Hair follicle dermal papilla cell (primary cell): ENCODE measurements around the gene LRRC45.

DNA sequence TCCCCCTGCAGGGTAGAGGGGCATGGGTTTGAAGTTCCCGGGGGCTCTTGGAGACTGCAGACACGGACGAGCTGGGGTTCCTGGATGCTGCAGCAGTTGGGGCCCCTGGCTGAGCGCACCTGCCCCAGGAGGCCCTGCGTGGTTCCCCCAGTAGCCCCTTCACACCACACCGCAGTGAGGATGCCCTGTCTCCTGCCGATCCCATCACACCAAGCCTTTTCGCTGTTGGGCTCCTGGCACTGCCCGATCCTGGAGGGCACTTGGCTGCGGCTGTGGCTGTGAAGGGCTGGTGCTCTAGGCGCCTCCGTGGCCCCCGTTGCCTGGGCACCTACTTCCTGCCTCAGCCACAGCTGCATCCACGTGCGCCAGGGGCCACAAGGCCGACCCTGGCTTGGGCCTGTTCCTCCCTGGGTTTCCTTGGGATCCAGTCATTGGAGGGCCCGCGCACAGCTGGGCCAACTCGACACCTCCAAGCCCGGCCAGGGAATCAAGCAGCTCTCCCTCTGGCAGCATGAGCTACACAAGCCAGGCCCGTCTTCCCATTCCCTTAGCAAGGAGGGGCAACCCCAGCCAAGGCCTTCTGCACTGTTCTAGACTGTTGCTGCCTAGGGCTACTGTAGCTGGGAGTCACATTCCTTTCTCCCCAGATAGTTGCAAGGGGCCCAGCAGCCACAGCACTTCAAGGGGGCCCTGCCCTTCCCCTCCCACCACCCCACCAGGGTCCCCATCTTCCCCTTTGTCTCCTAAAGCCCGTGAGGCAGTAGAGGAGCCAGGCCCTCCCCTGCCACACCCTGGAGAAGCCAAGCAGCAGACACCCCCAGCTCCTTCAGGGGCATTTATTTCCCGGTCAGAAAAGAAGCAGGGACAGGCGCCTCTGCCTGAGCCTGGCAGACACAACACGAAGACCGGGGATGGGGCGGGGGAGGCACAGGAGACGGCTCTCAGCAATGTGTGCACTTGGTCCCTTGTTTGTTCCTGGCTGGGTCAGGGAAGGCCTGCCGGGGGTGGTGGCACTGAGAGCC is 3.9 kb downstream of the ARHGDIA start:
- CAGE, long polyA plus RNA = no peak

DNA sequence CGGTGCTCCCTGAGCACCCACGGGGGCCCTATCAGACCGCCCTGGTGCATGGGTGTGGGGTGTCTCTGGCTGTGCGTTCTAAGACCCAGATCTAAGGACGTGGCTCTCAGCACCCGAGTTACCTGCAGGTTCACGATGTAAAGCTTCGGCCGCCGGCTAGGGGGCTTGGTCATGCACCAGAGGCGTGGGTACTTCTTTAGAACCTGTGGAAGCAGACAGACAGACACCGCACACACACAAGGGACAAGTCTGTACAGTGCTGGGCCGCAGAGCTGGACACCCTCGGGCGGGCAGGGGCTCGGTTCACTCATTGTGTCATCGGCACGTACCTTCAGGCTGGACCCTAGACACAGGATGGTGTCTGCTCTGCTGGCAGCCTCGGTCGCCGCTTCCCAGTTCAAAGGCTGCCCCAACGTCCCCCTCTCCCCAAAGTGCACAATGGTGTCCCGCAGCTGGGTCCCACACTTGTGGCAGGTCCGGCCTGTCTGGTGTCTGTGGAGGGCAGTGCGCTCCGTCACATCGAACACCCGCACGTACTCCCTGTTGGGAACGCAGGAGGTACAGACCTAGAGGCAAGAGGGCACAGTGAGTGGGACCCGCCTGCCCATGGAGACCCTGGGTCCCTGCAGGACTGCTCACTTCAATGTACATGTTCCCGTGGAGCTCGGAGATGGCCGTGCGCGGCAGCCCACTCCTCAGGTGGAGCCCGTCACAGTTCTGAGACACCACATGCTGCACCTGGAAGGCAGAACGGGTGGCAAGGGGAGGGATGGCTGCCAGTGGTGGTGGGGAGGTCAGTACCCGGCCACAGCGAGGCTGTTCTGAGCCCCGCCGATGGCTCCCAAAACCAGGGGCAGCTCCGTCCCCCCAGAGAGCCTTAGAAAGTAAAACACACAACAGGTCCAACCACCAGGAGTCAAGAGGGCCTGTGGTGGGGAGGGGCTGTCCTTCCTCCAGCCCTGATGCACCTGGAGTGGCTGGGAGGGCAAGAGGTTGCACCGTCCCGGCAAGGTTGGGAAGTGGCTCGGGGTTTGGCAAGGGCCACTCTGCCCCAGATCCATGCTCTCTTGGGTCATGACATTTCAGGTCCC is 3.1 kb upstream of the PCYT2 start:
- CAGE, long polyA plus RNA = no peak

DNA sequence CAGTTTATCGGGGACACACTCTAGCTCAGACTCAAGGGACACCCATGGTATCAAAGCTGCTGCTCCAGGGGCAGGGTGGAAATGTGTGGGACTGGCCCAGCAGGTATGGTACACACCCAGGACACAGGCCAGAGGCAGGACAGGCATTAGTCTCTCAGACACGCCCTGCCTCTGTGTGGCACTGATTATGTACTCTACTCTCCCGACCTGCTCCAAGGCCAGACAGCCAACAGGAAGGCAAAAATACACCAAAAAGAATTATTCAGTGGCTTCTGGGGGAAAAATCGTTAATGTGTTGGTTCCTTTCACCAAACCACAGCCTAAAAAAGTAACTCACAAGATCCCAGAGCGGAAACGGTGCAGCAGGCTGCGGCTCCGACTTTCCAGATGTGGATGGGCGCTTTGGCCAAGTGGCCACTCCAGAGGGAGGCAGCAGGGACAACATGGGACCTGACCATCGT is 914 bp upstream of the SIRT7 start:
- CAGE, long polyA plus RNA = no peak

GRCh38 chr17:81921823-81922722 is 4.1 kb upstream of the SIRT7 start:
- CAGE, long polyA plus RNA = no peak

DNA sequence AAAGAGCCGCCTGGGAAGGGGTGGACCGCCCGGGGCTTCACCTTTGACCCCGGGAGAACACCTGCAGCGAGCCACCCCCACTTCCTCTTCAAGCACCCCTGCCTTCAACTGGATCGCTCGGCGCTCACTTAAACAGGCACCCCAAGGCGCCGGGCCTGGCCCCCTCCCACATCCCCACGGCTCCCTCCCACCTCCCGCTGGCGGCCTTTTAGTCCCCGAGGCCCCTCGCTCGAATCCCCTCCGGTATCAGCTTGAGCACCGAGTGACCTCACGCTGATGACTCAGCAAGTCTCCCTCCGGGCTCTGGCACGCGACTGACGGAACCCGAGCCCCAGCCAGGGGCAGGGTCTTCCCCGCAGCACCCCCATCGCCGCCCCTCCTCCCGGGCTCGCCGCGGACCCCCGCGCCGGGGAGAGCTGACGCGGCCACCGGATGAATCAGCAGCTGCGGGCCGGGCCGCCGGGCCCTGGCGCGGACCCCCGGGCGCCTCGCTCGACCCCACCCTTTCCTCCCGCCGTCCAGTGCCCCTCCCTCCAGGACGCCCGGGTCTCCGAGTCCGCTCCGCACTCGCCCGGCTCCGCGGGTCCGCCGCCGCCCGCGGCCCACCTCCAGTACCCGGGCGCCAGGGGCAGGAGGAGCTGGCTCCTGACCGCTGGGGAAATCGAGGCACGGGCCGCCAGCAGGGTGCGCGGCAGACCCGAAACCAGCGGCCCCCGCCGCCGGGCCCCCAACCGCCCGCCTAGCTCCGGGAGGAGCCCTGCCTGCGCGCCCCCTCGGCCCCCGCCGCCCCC is 650 bp downstream of the MAFG start:
- CAGE, long polyA plus RNA = no peak

DNA sequence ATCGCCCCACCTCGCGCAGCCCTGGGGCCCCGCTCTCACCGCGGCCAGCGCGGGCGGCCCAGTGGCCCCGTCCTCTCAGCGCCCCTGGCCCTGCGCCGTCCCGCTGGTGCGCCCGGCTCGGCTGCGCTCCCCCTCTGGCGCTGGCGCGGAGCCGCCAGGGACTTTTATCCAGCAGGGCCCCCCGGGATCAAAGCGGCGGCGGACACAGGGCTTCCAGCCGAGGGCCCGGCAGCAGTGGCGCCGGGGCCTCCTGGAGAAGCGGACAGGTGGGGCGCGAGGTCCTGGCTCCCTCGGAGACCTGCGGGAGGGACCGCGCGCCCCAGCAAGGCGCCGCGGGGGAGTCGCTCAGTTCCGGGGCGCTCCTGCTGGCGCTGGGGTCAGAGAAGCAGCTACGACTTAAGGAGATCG is 722 bp upstream of the NOTUM start:
- CAGE, long polyA plus RNA = no peak

- CAGE, long polyA plus RNA = no peak
Observed at GRCh38 chr17:82012130-82013265, 10.2 kb downstream of the CENPX start.

DNA sequence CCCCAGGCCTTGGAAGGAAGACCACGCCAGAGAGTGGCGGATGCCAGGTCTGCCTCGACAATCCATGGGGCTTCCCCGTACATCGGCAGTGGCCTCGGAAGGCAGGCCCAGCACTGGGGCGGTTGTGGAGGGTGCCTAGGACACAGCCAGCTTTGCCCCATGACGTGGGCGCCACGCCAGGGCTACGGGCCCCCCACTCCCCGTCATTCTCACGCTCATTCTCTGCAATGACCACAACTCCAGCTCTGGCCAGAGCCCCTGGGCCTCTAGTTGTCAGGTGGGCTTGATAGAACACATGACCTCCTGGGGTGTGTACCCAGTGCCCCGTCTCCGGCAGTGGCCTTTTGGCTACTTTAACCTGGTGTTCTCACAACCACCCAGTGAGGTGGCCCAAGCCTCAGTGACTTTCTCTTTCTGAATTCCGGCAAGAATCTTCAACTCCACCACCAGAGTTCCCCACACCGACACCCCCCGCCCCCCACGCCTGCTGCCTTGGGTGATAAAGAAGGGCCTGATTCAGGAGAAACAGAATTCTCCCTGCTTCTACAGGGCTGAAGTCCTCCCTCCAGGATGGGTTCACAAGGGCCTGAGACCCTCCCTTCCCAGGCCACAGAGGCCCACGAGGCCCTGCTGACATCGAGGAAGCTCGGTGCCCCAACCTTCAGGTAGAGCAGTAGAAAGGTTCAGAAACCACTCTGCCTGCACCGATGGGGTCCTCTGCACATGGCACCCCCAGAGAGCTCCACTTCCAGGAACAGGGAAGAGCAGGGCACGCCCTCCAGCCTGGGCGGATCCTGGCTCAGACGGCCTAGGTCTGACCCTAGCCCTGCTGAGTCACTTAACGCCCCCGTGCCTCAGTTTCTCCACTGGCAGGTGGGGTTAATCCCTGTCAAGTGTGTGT is 1.0 kb downstream of the CENPX start:
- CAGE, long polyA plus RNA = no peak

- CAGE, long polyA plus RNA = no peak
Observed at GRCh38 chr17:82023157-82024037, at the start of gene LRRC45. TSS of gene LRRC45 (plus strand) at chr17:82023305.

DNA sequence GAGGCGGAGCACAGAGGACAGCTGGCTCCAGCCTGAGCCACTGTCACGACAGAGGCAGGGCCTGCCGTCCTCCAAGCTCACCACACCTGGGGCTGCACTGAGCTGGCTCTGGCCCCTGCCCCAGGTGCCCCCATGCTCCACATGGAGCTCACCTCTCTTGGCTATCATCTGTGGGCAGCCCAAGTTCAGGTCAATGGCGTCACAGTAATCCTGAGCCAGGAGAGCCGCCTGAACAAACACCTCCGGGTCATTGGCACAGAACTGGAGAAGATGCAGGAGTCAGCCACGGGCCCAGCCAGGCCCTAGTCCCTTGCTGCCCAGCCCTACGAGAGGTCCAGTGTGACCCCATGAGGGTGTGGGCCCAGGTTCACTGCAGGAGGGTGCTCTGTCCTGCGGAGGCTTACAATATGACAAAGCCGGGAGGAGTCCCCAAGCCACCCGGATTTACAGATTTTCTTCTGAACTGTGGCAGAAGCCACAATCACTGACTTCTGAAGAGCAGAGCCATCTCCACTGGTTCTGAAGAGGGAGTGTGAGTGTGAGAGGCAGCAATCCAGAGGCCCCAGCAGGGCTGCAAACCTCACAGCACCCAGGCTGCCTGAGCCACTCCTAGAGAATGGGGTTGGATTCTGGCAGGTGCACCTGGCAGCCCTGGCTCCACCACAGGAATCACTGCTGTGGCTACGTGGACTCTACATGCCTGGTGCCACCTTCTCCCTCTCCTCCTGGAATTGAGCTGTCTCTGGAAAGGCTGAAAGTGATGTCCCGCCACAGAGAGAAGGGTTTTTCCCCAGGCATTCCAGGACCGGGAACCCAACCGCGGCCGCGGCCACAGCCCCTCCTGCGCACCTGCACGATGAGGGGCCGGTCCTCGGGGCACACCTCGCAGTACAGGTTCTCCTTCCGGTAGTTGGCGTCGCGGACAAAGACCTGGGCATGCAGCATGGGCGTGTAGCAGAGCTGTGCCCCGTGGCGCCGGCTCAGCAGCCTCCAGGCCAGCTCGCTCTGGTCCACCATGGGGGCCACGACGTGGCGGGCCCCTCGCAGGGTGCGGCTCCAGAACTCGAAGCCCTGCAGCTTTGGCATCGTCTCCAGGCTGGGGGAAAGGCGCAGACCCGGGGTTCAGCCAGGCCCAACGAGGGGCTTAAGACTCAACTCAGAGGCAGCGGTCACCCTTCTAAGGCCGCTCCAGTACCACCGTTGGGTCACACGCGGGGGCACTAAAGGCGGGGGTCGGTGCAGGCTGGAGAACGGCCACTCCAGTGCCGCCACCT is 1.2 kb downstream of the DUS1L start:
- CAGE, long polyA plus RNA = no peak

- CAGE, long polyA plus RNA = no peak
Observed at GRCh38 chr17:82081911-82083127, 15.7 kb downstream of the FASN start.

GRCh38 chr17:82093152-82093505 is 4.9 kb downstream of the FASN start:
- CAGE, long polyA plus RNA = no peak

DNA sequence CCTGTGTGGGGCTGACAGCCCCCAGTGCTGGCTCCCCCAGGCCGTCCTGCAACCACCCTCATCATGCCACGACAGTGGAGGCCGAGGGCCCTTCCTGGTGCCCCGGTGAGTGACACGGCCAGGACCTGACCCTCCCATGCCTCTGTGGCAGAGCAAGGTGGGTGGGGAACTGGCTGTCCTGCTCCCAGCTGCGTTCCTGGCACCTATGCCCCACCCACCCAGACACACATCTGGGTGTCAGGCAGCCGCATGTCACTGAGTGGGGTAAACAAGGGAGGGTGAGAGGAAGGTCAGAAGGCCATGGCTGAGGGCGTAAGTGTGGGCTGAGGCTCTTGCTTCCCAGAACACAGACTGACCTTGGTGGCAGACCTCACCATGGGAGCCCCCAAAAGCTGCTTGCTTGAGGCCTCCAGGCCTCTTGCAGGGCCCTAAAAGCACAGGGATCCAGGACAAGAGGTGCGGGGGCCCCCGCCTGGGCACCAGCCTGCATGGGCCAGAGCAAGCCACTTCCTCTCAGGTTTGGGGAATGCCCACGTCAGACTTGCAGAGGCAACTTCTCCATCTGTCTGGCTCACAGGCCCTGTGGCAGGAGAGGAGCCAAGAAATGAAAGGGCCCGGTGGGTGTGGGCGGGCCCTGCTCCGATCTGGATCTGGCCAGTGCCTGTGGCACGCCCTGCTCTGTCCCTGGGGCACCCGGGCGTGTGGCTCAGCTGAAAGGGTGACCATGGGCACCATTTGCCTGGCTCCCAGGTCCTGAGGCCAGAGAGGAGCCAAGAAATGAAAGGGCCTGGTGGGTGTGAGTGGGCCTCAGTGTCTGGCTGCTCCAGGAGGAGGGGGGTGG is 3.9 kb upstream of the CCDC57 start:
- CAGE, long polyA plus RNA = no peak

GRCh38 chr17:82238257-82239365 is 9.8 kb downstream of the SLC16A3 start:
- CAGE, long polyA plus RNA = no peak

GRCh38 chr17:82262296-82263035 is 11.0 kb downstream of the CSNK1D start:
- CAGE, long polyA plus RNA = no peak

DNA sequence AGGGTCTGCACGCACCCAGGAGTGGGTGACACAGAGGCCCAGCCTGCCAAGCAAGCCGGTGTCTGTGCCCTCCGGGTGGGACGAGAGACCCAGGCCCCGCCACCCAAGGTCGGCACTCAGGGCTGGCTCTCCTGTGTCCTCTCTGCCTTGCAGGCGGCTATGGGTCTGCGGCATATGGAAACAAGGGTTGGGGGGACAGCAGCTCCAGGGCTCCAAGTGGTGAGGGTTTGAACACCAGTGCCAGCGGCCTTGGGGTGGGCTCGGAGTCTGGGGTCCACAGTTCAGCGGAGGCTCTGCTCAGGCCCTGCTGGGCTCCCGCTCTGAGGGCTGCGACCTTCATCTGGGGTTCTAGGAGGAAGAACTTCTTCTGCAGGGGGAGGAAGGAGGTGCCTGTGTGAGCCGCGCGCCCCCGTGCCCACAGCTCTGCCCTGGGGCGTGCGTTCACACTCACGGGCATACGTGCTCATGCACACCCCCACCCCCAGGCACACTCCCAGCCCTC is 4.6 kb upstream of the CD7 start:
- CAGE, long polyA plus RNA = no peak

DNA sequence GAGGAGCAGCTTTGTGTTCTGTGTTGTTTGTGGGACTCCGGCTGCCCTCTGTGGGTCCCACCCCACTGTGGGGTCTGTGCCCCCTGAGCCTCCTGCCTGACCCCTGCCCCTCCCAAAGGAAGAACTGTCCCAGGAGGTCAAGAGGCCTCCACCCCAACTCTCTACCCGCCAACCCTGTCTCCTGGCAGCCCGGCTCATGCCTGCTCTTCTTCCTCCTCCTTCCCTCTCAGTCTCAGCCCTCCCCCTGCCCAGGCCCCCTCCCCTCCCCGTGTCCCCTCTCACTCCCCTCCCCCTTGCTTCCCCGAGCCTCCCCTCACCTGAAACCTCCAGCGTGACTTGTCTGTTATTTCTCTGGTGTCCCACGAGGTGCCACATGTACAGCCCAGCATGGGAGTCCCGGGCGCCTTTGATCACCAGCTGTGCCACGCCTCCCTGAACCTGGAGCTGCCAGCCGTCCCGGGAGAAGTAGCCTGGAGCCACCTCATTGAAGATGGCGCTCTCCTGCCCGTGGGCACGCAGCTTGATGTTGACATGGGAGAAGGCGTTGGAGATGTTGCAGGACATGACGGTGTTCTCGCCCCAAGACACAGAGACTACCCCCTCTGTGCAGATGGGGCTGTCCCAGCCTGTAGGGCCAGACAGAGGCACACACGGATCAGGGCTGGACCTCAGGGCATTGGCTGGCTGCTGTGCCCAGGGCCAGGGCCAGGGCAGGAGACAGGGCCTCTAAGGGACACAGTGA is 7.0 kb upstream of the CD7 start:
- CAGE, long polyA plus RNA = no peak

GRCh38 chr17:82332715-82333651 is 583 bp downstream of the SECTM1 start:
- CAGE, long polyA plus RNA = no peak

- CAGE, long polyA plus RNA = no peak
Observed at GRCh38 chr17:82344837-82345831, 11.6 kb upstream of the SECTM1 start.

DNA sequence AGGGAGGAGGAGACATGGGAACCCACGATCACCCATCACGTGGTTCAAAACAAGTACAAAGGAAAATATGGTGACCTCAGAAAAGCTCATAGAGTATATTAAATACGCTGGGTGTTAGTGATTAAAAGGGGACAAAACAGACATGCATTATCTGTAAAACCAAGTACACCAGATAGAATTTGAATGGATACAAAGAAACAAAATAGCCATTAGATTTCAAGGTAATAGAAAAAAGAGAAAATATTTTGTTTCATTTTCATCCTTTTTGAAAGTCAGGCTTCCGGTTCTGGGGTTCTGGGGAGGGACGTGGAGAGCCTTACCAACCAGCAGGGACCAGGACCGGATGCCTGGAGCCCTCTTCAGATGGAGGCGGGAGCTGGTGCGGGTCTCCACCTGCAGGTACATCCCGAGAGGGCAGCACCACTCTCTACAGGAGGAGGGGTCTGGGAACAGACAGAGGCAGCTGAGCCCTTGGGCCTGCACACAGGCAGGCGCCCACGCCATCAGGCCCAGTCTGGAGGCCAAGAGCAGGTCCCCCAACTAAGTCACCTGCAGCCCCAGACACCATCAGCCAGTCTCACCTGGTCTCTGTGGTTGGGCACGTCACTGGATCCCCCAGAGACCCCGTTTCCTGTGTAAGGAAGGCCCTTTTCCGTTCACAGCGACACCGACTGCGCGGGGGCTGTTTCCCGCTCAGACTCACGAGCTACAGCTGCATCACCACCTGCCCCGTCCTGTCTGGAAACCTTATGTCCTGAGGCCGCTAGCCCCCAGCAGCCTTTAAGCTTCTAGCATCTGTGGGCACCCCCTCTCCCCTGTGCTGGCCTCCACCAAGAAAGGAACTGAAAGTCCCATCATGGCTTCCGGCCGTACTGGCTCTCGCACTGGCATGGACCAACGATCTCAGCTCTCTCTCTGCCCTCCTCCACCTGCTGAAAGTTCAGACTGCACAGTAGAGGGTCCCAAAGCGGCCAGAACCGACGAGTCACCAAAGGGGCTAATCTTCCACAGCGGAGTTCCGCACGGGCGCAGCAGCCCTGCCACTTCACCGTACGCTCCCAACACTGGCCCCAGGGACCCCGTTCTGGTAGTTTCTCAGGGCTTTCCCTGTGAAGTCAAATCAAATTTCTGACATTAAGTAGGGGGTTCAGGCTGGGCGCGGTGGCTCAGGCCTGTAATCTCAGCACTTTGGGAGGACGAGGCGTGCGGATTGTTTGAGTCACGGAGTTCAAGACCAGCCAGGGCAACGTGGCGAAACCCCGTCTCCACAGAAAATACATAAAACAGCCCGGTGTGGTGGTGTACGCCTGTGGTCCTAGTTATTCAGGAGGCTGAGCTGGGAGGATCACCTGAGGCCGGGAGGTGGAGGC is 1.2 kb downstream of the CYBC1 start:
- CAGE, long polyA plus RNA = no peak